Body of pancreas (tissue), 2 donors: Measurements from ENCODE around the gene CSRNP2.

DNA sequence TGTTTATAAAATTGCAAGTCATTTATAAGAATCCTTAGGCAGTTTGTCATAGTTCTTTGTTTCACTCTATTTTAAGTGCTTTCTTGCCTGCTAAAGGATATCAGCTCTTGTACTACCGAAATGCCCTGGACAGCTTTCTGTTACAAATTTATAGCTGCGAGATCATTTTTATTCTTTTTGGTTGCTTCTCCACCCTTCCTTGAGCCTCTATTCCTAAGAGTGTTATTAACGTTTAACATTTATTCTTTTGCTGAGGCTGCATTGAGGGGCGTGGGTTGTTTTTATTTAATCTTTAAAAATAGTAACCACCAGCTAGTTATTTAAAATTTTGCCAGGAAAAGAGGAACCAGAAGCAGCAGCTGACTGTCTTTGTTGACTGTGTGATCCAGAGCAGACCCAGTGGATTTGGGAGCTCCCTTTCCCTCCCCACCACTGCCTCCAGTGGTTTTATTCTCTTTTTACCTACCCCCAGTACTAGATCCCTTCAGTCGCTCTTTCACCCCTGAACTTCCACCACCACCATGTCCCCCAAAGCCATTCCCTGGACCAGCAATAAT lies 106.5 kb downstream of the DIP2B start:
- PRO-cap = no peak
- RAMPAGE, long total RNA, 2 experiments = no peak in any of the 2 experiments

GRCh38 chr12:50618954-50619795 lies 114.4 kb downstream of the DIP2B start:
- PRO-cap = no peak
- RAMPAGE, long total RNA, 2 experiments = no peak in any of the 2 experiments

DNA sequence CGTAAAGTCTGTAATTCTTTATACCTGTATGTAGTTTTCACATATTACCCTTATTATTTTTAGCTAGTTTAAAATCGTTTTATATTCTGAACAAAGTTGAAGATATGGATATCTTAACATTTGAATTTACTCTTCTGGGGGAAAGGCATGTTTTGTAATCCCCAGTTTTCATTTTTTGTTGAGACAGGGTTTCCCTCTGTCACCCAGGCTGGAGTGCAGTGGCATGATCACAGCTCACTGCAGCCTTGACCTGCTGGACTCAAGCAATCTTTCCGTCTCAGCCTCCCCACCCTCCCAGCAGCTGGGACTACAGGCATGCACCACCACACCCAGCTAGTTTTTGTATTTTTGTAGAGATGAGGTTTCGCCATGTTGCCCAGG lies 2.0 kb downstream of the METTL7A start:
- PRO-cap = no peak
- RAMPAGE, long total RNA, 2 experiments = no peak in any of the 2 experiments

GRCh38 chr12:51083503-51084029 lies at the start of gene CSRNP2:
Gene CSRNP2 (minus strand): TSS chr12:51083596.
- PRO-cap = bidirectional peak, plus-strand start at chr12:51083752, minus-strand start at chr12:51083596
- RAMPAGE, long total RNA, 2 experiments = no peak in any of the 2 experiments

DNA sequence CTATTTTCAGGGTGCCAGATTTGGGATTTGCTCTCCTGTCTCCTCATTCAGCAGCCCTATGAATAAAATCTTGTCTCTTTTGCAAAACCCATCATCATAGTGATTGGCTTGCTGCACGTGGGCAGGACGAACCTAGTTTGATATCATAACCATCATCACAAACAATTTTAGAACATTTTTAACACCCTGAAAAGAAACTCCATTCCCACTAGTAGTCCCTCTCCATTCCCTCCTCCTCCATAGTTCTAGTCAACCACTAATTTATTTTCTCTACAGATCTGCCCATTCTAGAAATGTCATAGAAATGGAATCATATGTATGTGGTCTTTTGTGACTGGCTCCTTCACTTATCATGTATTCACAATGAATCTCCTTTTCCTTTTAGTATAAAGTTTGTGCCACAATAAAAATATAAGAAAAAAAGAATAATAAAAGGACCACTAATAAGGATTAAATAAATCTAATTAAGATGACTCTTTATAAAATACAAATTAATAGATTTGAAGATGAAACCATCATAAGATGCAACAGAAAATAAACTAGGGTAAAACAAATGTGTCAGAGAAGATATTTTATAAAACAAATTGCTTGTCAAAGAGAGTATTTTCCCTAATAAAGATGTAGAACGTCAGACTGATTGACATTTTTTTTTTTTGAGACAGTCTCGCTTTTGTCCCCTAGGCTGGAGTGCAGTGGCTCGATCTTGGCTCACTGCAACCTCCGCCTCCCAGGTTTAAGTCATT lies 6.0 kb downstream of the TFCP2 start:
- PRO-cap = no peak
- RAMPAGE, long total RNA, 2 experiments = no peak in any of the 2 experiments

DNA sequence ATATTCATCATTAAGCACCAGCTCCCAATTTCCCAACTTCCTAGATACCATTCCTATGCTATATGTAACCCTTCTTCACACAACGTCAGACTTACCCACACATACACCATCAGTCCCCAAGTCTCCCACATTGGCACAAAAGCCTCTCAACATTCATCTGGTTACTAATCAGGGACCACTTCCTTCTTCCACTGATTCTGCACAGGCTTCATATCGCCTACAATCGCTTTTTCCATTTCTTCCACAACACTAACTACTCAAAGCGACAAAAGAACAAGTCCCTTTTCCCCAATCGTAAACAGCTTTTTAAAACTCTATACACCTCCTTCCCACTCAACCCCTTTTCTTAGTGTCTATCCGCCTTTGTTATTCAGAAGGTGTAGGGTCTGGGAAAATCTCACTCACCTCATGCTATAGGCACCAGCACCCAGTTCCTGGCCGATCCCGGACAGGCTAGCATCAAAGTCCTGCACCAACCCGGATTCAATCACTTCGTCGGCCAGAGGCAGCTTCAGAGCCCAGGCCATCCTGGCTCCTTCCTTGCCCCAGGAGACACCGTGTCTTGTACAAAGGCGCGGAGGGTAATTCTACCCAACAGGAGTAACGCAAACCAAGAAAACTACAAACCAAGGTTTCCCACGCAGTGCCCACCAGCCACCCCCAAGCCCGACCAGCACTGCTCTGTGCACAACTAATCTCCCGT lies 888 bp downstream of the TFCP2 start:
- PRO-cap = unidirectional peak, plus-strand start at position 430 of the sequence
- RAMPAGE, long total RNA, 2 experiments = start-site peak on the minus strand in 1 of 2 experiments, centred at position 582 of the sequence, 10 reads per replicate

DNA sequence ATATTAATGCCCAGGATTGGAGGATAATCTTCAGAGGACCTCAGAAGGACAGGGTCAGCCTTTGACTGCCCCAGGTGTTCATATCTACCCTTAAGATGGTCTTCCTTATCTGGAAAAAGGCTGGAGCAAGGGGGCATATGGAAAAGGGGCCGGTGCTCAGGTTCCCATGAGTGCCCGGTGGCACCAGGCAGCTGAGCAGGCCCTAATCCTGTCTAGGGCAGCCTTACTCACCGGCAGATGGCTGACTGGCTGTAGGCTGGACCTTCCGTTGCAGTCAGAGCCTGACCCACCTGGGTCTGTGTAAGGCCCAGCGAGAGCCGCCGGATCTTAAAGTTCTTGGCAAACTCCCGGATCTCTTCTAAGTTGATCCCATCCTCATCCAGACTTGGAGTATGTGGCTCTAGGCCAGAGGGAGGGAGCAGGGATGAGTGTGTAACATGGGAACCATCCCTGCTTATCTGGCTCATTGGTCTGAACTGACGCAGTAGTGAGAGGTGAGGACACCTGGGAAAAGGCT lies 18.5 kb upstream of the TFCP2 start:
- PRO-cap = no peak
- RAMPAGE, long total RNA, 2 experiments = no peak in any of the 2 experiments

DNA sequence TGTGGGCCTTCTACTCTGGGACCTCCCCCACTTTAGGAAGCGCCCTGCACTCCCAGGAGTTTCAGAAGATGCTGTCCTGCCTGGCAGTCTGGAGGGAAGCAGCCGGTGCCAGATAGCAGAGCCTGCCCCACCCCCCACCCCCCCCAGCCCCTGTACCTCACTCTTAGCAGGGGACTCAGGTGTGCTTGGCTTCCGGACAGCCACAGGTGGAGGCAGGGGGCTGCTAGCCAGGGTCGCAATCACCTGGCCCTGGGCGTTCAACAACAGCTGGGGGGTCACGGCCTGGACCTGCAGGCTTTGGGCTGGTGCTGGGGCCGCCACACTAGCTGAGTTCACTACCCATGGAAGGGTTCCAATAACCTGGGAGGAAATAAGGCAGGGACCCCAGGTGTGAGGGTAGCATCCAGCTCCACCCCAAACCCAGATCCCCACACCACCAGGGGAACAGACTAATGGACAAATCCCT lies 22.0 kb downstream of the POU6F1 start:
- PRO-cap = no peak
- RAMPAGE, long total RNA, 2 experiments = no peak in any of the 2 experiments

GRCh38 chr12:51216654-51217066 lies 1.2 kb downstream of the POU6F1 start:
- PRO-cap = no peak
- RAMPAGE, long total RNA, 2 experiments = no peak in any of the 2 experiments

DNA sequence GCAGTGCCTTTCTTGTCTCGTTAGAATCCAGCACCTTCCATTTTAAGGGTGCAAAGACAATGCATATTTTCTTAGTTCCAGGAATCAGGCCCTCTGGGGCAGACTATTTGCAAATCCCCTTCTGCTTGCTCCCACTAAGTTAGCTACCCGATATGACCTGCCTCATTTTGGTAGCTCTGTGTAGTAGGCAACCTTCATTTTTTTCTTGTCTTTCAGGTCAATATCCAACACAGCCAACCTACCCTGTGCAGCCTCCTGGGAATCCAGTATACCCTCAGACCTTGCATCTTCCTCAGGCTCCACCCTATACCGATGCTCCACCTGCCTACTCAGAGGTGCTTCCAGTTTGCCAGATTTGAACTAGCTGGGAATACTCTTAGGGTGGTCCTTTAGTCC lies 1.5 kb downstream of the DAZAP2 start:
- PRO-cap = no peak
- RAMPAGE, long total RNA, 2 experiments = no peak in any of the 2 experiments

GRCh38 chr12:51351673-51352553 lies 5.4 kb upstream of the CELA1 start:
- PRO-cap = no peak
- RAMPAGE, long total RNA, 2 experiments = no peak in any of the 2 experiments

GRCh38 chr12:51550839-51551069 lies 40.3 kb upstream of the SCN8A start:
- PRO-cap = unidirectional peak, plus-strand start at chr12:51550906
- RAMPAGE, long total RNA, 2 experiments = no peak in any of the 2 experiments

GRCh38 chr12:51674976-51675431 lies 84.0 kb downstream of the SCN8A start:
- PRO-cap = no peak
- RAMPAGE, long total RNA, 2 experiments = no peak in any of the 2 experiments

DNA sequence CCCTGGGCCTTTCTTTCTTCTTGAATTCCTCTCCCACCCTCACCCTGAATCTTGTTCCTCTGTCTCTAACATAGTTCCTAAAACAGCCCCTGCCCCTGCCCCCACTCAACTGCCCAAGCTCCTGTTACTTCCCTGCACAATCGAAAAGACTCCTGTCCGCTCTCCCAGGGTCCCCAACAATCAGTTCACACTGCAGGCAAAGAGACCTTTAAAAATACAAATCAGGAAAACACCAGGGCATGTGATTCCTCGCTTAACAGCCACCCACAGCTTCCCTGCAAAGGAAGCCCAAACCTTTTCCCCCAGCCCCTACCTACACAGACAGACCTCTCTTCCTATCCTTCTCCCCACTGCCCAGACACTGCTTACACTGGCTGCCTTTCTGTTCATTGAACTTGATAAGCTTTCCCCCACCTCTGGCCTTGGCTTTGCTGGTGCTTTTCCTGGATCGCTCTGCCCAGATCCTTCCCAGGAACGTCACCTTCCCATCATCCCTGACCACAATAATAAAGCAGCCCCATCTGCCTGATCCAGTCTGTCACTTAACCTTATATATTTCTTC lies 17.8 kb upstream of the ANKRD33 start:
- PRO-cap = no peak
- RAMPAGE, long total RNA, 2 experiments = no peak in any of the 2 experiments

DNA sequence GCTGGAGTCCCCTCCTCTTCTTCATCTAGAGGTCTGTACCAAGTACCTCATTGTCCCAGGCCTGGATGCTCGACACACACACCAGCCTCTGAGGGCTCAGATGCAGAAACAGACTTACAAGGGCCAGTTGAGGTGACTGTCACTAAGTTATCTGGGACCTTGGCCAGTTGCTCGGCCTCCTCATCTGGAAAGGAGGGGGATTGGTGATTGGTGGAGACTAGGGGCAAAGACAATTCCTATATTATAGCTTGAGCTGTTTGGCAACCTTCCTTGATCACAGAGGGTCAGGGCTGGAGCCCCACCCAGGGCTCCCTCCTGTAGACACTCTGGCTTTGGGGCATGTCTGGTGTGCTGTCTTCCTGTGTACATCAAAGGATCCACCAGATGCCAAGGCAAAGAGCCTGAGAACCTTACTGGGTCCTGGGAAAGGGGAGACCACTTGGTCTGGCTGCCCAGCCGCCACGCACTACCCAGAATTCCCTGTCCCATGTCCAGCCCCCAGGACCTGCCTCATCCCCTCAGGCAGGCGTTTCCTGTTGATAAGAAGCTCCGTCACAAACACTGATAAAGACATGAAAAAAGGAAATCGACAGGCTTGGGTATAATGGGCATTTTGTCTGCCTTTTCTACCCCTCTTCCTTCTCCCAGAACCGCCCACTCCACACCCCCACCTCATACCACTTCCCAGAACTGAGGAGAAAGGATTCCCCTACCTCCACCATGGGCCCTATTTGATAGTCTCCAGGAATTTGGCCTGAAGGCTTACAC lies 18.6 kb downstream of the ACVRL1 start:
- PRO-cap = no peak
- RAMPAGE, long total RNA, 2 experiments = no peak in any of the 2 experiments

GRCh38 chr12:51959097-51959755 lies 7.7 kb downstream of the ACVR1B start:
- PRO-cap = no peak
- RAMPAGE, long total RNA, 2 experiments = no peak in any of the 2 experiments

GRCh38 chr12:51975174-51975930 lies 23.9 kb downstream of the ACVR1B start:
- PRO-cap = no peak
- RAMPAGE, long total RNA, 2 experiments = no peak in any of the 2 experiments

DNA sequence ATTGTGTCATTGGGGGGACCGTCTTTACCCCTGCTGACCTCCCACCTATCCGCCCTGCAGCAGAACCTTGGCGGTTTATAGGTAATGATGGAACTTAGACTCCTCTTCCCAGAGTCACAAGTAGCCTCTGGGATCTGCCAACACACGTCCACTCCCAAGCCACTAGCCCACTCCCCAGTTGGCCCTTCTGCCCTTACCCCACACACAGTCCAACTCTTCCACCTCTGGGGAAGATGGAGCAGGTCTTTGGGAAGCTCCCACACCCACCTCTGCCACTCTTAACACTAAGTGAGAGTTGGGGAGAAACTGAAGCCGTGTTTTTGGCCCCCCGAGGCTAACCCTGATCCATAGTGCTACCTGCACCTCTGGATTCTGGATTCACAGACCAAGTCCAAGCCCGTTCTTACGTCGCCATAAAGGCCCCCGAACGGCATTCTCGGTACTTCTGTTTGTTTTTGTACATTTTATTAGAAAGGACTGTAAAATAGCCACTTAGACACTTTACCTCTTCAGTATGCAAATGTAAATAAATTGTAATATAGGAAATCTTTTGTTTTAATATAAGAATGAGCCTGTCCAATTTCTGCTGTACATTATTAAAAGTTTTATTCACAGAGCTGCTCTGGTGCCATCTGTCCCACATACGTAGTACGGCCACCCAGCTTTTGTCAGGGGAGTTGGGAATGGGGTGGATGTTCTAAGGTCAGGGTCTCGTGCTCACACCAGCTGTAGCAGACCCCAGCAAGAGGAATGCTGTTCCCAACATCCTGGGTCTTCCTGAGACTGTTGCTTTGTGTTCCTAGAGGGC lies 10.1 kb upstream of the TAMALIN start:
- PRO-cap = no peak
- RAMPAGE, long total RNA, 2 experiments = no peak in any of the 2 experiments

GRCh38 chr12:52005686-52006392 lies 907 bp upstream of the TAMALIN start:
- PRO-cap = no peak
- RAMPAGE, long total RNA, 2 experiments = no peak in any of the 2 experiments

DNA sequence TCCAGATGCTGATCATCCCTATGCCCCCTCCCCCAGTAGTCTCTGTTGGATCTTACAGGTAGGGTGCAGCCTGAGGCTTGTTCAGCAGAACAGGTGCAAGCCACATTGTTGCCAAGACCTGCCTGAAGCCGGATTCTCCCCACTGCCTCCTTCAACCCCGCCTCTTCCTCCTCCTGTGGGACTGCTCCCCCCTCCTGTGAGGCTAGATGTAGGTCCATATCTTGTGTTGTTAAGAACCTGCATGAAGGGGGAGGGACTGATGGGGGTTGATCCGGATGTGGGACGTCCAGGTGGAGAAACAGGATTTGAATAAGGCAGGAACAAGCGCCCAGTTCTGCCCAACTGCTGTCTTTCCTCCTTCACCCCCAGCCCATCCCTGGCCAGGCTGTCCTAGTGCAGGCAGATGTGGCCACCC lies 1.2 kb downstream of the NR4A1 start:
- PRO-cap = bidirectional peak, plus-strand start at position 296 of the sequence, minus-strand start at position 198 of the sequence
- RAMPAGE, long total RNA, 2 experiments = no peak in any of the 2 experiments